Skin of body (tissue), 2 donors: ENCODE measurements around a stretch of chr14.

DNA sequence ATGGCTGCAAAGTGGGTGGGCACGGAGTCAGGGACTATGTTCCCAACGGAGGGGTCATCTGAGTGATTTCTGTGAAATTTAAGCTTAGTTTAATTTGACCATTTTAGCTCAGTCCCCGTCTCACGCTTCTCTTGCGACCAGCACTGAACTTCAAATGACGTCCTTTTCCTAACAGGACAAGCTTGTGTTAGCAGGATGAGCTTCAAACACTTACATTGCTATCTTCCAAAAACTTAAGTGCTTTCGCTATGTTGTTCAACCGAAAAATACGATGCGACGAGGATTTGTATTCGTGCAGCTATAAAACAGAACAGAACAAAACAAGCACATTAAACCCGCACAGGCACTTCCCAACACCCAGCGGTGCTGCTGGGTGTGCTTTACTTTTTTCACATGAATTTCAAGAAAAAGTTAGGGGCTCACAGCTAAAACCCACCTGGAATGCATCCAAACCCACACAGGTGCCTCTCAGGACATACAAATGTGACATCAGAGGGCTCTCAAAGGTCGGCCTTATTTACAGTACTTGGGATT, 64.2 kb upstream of the DICER1 start:
- RAMPAGE, long total RNA, result no peak

- RAMPAGE, long total RNA, result no peak
Observed at GRCh38 chr14:95310625-95311022, 9.1 kb downstream of the CLMN start.

DNA sequence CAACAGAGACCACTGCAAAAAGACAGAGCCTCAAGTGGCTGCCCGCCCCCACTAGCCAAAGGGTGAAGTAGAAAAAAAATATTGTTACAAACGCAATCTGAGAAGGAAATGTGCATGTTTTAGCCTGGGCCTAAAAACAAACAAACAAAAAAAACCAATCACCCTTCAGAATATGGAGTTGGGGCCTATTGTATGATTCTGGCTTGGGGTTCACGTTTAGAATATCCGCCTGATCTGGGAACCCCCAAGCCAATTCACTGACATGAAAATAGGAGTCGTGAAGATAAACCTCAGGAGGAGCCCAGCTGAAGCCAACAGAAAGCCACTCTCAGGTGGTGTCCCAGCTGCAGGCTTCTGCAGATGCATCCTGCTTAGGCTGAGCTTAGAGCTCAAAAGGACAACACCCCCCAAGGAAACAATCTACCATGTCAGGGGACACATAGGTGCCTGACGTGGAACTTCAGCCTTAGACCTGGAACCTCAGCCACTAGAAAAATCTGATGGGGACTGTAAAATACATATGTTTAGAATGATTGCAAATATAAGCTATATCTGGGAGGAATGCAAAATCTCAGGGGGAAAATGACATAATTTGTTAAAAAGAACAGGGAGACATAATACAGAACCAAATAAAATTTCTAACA, 51.9 kb downstream of the SYNE3 start:
- RAMPAGE, long total RNA, result no peak

GRCh38 chr14:95501050-95501427, 15.4 kb downstream of the SYNE3 start:
- RAMPAGE, long total RNA, result no peak

- RAMPAGE, long total RNA, result no peak
Observed at GRCh38 chr14:95534170-95534890, 520 bp upstream of the GLRX5 start.

- RAMPAGE, long total RNA, result no peak
Observed at GRCh38 chr14:95664389-95664948, 21.8 kb upstream of the TCL1B start.

DNA sequence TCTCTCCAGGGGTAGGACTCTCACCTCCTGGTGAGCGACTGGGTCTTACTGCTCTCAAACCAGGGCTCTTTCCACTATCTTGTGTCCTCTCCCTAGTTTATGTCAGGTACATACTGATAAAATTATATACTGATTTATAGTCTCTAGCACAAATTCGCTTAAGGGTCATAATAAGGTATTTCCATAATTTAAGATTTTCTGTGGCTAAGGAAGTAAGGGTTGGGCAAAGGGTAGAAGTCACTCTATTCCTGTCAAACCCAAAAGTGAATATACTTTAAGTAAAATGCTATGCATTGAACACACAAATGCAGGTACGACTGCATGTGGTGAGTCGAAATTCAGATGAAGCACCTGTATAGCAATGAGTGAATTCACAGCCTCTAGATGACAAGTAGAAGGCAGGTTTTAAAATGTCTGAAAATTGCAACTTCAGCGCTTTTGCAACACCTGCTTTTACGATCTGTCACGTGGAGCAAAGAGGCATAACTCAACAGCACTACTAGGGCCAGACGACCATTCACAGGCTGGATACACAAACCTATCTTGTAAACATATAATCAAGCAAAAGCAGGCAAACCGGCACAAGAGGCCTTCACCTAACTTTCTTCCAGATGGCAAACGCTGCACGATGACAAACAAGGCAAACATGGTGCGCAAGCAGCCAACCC, 1.3 kb downstream of the ATG2B start:
- RAMPAGE, long total RNA, result no peak

DNA sequence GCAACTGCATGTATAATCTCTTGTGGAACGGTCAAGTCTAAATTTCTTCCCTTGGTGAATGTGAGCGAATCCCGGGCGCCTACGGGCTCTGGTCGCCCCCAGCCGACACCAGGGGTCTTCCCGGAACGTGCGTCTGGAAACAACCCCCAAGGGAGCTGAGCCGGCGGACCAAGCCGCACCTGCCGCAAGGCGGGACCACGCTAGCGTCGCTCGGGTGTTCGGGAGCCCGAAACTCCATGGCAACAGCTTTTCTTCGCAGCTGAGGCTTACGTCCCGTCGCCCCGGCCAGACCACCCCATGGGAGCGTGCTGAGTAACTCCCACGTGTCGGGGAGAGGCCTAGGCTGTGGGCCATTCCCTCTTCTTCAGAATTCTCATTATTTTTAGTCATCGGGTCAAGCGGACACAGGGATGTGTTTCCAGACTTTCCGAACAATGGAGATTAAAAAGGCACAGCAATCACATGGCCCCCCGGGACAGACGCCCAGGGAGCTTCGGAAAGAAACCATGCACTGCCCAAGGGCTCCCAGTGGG, 708 bp upstream of the AK7 start:
- RAMPAGE, long total RNA, result no peak

GRCh38 chr14:96554228-96554912, 52.2 kb downstream of the PAPOLA start:
- RAMPAGE, long total RNA, result no peak

DNA sequence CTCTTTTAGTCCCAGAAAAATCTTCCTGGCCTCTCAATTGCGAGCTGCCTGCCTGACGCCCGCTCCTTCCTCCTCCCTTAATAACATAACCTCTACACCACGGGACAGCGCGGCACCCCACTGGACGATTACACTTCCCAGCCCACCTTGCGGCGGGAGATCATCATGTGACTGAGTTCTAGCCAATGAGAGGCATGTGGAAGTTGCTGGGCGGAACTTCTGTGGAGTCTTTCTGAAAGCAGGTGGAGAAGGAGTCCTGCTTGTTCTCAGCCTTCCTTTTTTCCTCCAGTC, 133.7 kb upstream of the VRK1 start:
- RAMPAGE, long total RNA, result no peak

DNA sequence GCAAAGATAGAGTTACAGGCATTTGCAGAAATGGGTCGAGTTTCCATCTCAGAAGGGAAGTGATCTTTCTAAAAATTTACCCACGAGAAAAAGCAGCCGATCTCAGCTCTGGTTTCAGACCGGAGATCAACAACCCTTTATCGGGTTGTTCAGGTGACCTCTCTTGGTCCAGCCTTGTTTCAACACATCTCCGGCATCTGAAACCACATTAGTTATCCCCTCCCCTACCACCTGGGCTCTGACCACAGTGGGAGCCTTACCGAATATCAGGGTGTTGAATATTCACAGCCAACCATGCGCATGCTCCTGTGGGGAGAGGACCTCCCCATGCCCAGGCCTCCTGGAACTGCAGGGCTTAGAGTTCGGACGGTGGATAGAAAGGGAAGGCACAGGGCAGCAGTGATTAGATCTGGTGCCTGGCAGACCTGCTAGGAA, 905.9 kb downstream of the VRK1 start:
- RAMPAGE, long total RNA, result no peak

DNA sequence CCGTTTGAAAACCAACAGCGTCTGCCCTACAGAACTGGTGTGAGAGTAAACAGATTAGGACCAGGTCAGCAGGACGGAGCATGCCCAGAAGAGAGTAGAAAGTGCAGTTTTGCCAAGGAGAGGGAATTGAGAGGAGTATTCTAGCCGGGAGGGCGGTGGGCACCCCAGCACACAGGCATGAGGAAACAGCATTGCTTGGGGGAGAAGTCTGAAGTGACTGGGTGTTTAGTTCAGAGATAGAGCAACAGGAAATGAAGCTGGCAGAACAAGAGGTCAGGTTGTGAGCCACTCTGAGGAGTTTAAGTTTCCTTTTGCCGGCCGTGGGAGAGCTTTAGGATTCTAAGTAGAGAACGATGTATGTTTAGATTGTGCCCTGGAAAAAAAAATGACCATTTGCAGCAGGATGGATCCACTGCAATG, 927.2 kb downstream of the VRK1 start:
- RAMPAGE, long total RNA, result no peak

GRCh38 chr14:97994268-97994801, 1197.2 kb downstream of the VRK1 start:
- RAMPAGE, long total RNA, result no peak

DNA sequence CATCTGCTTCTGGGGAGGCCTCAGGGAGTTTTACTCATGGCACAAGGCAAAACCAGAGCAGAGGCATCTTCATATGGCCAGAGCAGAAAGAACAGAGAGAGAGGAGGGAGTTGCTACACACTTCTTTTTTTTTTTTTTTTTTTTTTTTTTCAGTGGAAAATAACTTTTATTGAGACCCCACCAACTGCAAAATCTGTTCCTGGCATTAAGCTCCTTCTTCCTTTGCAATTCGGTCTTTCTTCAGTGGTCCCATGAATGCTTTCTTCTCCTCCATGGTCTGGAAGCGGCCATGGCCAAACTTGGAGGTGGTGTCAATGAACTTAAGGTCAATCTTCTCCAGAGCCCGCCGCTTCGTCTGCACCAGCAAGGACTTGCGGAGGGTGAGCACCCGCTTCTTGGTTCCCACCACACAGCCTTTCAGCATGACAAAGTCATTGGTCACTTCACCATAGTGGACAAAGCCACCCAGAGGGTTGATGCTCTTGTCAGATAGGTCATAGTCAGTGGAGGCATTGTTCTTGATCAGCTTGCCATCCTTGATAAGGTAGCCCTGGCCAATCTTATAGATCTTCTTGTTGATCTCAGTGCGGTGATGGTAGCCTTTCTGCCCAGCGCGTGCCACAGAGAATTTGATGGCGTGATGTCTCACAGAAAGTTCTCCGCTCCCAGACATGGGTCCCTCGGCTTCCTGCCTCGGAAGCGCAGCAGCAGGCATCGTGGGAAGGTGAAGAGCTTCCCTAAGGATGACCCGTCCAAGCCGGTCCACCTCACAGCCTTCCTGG, 299.1 kb downstream of the BCL11B start:
- RAMPAGE, long total RNA, result no peak

DNA sequence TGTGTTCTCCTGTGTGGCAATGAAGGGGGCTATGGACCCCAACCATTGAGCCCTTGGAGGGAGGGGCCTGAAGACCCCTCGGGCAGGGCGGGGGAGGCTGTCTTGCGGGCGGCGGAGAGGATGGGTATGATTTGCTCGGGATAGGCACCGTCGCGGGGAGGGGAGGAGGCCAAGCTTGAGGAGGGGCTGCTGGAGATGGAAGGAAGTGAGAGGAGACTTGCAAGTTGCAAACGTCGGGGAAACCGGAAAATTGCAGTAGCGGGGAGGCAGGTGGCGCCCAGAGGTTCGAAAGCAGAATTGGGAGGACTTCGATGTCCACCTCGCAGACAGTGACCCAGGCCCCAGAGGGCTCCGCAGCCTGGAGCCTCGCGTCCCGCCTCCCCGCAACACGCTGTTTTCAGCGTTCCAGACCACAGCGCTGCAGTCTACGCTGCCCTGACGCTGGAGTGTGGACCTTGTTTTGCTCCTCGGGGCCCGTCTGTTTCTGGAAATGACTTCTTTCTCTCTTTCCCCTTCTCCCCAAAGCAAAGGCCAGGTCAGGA, 25.3 kb downstream of the BCL11B start:
- RAMPAGE, long total RNA, result no peak

DNA sequence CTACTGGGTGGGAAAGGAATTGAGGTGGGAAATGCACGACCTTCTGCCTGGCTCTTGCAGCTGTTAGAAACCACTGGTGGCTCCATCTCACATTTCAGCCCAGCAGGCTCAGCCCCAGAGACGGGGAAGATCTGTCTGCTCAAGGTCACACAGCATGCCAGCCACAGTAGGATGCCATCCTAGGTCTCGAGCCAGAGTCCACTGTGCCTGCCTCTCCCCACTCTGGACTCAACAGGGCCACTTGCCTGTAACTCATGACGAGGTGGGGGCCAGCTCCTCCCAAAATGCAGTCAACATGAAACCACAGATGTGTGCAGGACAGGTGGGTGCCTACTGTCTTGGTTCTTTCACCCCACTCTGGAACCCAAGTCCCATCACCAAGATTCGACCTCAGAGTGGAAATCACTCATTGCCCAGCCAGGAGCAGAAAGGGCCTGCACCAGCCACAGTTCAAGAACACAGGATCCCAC, 23.2 kb downstream of the BCL11B start:
- RAMPAGE, long total RNA, result no peak

- RAMPAGE, long total RNA, result no peak
Observed at GRCh38 chr14:99262966-99263410, 9.0 kb downstream of the BCL11B start.

DNA sequence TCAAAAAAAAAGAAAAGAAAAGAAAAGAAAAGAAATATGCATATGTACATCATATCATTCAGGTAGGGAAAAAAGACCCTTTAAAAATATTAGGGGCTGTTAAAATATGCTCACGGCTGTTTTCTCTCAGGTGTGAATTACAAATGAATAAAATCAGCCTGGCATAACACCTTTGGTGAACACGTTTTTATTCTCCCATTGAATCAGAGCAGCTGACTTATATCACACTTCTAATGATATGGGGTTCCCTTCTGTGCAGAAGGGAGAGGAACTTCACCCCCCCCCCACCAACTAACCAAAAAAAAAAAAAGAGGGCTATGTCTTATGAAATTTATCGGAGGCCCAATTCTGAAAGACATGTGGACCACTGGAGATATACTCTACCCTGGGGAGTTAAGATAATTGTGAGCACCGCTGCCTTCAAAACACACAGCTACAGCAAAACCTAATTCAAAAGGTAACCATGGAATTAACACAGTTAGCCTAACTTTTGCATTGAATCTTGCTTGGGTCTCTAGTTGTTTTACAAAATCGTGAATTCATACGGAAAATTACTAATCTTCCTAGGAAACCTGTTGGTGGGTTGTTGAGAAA, 4.6 kb downstream of the BCL11B start:
- RAMPAGE, long total RNA, result no peak

- RAMPAGE, long total RNA, result no peak
Observed at GRCh38 chr14:99478570-99478993, 2.1 kb downstream of the SETD3 start.

DNA sequence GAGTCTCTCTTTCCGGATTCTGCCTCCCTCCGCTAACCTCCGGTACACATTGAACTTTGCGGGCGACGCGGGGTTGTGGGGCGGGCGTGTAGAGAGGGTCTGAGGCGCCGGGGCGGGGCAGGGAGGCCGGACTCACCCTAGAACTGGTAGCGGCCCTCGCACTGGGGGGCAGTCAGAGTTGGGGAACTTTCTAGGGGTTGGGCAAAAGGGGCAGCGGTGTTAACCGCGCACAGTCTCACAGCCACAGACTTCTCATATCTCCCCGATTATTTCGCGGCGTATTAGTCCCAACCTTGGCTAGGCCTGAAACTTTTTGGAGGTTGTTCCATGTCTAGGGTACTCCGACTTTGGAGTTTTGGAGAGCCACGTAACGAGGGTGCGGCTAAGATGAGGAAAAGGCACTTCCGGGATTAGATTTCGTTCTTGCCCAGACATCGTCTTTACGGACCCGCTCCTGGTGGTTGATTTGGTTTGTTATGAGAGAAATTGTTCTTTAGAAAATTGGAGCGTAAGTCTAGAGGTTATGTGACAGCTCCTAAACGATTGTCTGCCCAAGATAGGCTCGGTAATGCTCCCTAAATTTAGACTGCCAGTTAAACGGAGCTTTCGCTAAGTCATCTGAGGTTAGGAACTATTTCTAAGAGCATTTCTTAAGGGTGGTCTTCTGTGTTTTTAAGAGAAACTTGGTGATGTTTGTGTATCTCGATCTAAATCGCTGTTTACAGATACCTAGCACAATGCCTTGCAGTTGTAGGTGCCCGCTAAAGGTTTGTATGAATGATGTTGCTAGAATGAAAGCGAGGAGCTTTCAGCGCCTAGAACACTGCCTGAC, 580 bp downstream of the CCNK start:
- RAMPAGE, long total RNA, result no peak